Ovary (tissue), 7 donors: ENCODE data around the gene MAFF.

- PRO-cap, 7 experiments, result no peak in any of the 7 experiments
- RAMPAGE, long total RNA, 2 experiments, result no peak in any of the 2 experiments
These were observed 10.9 kb upstream of the MICALL1 start for GRCh38 chr22:37894962-37895757.

- PRO-cap, 7 experiments, result no peak in any of the 7 experiments
- RAMPAGE, long total RNA, 2 experiments, result no peak in any of the 2 experiments
These were observed 9.8 kb upstream of the MICALL1 start for GRCh38 chr22:37896170-37896741.

- PRO-cap, 7 experiments, result no peak in any of the 7 experiments
- RAMPAGE, long total RNA, 2 experiments, result no peak in any of the 2 experiments
These were observed 3.7 kb downstream of the MICALL1 start for GRCh38 chr22:37909718-37910246.

DNA sequence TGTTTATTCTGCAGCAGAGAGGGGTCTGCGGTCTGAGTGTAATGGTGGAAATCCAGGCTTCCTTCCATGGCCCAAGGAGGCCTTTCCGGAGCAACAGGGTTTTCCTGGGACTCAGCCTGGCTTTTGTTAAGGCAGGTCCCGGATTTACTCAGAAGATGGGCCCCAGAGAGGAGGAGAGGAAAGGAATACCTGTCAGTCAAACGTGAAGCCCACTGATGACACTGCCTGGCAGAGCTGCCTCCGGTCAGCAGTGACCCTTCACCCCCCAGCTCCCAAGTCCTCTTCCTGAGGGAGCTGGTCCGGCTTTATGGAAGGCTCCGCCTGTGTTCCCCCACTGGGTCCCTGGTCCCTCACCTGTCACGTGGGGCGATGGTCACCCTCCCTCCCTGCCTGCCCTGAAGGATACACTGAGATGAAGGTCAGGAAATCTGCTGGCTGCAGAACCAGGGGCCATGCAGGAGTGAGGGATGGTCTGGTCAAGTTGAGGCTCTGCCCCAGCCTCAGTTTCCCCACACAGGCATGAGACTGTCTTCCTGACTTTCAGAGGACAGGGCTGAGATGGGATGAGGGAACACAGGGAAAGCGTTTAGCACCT lies 2.9 kb upstream of the SOX10 start:
- PRO-cap, 7 experiments, result no peak in any of the 7 experiments
- RAMPAGE, long total RNA, 2 experiments, result no peak in any of the 2 experiments

GRCh38 chr22:37999714-38000429 lies 15.5 kb upstream of the SOX10 start:
- PRO-cap, 7 experiments, result no peak in any of the 7 experiments
- RAMPAGE, long total RNA, 2 experiments, result no peak in any of the 2 experiments

- PRO-cap, 7 experiments, result no peak in any of the 7 experiments
- RAMPAGE, long total RNA, 2 experiments, result no peak in any of the 2 experiments
These were observed 18.8 kb upstream of the PICK1 start for GRCh38 chr22:38038230-38039037.

GRCh38 chr22:38088533-38089320 lies 4.7 kb upstream of the SLC16A8 start:
- PRO-cap, 7 experiments, result peak in 1 of 7 experiments; most common plus-strand start chr22:38089096 (in 1)
- RAMPAGE, long total RNA, 2 experiments, result no peak in any of the 2 experiments

GRCh38 chr22:38201394-38202314 lies at the start of gene MAFF:
Gene MAFF, plus strand, starts transcription at chr22:38201994.
- PRO-cap, 7 experiments, result peak in 7 of 7 experiments; most common plus-strand start chr22:38201994 (in 7); most common minus-strand start chr22:38201840 (in 5)
- RAMPAGE, long total RNA, 2 experiments, result start-site peak on the plus strand in 1 of 2 experiments, at chr22:38202042-38202088 at its widest, 162 reads per replicate

DNA sequence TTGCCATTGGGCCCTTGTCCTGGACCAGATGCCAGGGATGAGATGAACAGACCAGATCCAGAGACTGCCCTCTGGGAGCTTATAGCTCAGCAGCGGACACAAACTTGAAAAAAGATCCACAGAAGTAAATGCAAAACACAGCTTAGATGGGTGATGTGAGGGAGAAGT lies 2.2 kb downstream of the MAFF start:
- PRO-cap, 7 experiments, result peak in 1 of 7 experiments; most common plus-strand start position 54 of the sequence (in 1)
- RAMPAGE, long total RNA, 2 experiments, result no peak in any of the 2 experiments

DNA sequence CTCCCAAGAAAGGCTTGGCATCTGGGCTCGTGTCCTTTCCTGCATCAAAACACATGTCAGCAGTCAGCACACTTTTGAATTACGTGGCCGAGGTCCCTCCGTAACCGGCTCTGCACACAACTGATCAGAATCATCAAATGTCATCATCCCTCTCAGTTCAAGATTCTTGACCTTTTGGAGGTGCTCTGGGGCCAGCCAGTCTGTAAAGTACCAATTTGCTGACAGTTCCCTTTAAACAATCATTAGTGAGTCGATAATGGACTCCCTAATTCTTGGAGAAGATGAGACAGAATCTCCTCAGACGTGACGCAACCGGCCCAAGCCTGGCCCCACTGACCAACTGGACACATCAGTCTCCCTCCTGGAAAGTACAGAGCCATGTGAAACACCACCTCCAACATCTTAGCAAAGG lies 33.6 kb downstream of the MAFF start:
- PRO-cap, 7 experiments, result no peak in any of the 7 experiments
- RAMPAGE, long total RNA, 2 experiments, result no peak in any of the 2 experiments

DNA sequence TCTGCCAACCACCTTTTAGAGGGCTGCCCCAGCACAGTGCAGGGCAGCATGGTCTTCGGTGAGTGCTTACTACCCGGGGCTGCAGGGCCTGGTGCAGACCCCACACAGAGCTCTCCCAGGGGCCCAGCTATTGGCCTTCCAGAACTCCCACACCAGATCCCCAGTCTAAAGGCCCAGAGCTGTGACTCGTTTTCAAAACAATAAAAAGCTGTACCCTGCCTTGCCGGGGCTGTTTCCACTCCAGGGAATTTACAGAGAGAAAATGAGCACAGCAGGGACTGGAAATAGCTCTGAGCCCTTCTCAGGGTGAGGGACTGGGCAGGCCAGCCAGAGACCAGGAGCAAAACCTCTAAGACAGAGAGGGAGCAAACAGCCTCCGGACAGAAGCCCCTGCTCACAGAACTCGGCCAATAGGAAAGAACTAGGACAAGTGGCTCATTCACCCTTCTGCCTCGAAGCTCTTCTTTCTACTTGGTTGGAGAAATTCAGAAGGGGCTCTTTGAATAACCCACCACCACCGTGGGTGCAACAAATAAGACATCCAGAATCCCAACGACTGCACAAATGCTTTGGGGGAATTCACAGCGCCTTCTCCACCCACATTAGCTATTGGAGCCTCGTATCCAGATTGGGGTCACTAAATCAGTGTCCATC lies 2.1 kb downstream of the TMEM184B start:
- PRO-cap, 7 experiments, result no peak in any of the 7 experiments
- RAMPAGE, long total RNA, 2 experiments, result no peak in any of the 2 experiments

DNA sequence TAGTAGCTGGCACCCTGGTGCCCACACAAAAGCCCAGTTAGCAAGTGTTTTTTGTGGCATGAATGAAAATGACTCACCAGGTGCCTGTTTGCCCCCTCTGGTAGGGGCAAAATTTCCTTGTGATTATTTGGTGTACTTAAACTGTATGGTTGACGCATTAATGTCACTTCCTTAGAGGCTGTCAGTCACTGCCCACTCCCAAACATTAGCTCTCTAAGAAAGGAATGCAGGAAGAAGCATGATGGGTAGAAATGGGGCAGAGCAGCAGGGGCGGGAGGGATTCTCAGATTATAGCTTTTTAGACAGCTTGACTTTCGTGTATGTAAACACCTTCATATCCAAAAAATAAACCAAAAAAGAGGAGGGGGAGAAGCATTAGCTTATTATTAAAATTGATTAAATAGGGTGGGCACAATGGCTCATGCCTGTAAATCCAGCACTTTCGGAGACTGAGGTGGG lies 15.9 kb upstream of the TMEM184B start:
- PRO-cap, 7 experiments, result no peak in any of the 7 experiments
- RAMPAGE, long total RNA, 2 experiments, result no peak in any of the 2 experiments

DNA sequence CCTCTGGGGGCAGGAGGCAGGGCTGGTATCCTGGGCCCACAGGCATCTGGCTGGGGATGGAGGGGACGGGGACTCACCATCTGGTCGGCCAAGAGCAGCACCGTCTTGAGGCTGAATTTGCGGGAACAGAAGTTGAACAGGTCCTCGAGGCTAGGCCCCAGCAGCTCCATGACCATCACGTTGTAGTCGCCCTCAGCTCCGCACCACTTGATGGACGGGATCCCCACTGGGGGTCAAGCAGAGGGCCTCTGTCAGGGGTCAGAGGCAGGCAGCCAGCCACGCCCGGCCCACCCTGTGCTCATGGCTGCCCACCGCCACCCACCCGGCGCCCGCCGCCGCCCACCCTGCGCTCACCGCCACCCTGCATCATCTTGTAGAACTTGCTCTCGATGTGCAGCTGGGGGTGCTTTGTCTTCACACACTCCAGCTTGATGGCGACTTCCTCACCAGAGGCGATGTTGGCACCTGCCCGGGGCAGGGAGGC lies 14.4 kb downstream of the CSNK1E start:
- PRO-cap, 7 experiments, result no peak in any of the 7 experiments
- RAMPAGE, long total RNA, 2 experiments, result no peak in any of the 2 experiments

GRCh38 chr22:38315655-38316086 lies 1.6 kb downstream of the CSNK1E start:
- PRO-cap, 7 experiments, result peak in 3 of 7 experiments; most common plus-strand start chr22:38315852 (in 1); most common minus-strand start chr22:38316025 (in 2)
- RAMPAGE, long total RNA, 2 experiments, result no peak in any of the 2 experiments

DNA sequence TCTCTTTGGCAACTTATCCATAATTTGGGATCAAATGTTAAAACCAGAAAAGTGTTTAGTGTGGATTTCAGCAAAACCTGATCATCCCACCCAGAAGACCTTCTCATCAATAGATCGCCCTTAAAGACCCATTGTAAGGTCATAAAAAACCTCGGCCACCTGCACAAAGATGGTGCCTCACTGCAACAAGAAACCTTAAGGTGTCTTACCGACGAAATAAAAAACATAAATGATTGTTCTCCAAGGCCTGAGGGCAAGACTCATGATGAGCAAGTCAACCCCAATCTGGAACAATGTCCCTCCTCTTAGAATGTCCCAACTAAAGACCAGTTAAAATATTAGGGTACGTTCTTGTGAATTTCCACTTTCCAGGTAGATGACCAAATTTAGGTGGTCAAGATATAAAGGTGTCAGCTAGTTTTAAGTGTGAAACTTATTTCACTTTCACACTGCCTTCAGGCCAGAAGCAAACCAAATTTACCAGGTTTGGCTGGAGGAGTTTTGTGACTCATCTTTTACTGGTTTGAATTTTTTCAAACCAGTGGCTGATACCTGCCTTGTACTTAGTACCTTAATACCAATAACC lies 14.8 kb downstream of the KDELR3 start:
- PRO-cap, 7 experiments, result no peak in any of the 7 experiments
- RAMPAGE, long total RNA, 2 experiments, result no peak in any of the 2 experiments

DNA sequence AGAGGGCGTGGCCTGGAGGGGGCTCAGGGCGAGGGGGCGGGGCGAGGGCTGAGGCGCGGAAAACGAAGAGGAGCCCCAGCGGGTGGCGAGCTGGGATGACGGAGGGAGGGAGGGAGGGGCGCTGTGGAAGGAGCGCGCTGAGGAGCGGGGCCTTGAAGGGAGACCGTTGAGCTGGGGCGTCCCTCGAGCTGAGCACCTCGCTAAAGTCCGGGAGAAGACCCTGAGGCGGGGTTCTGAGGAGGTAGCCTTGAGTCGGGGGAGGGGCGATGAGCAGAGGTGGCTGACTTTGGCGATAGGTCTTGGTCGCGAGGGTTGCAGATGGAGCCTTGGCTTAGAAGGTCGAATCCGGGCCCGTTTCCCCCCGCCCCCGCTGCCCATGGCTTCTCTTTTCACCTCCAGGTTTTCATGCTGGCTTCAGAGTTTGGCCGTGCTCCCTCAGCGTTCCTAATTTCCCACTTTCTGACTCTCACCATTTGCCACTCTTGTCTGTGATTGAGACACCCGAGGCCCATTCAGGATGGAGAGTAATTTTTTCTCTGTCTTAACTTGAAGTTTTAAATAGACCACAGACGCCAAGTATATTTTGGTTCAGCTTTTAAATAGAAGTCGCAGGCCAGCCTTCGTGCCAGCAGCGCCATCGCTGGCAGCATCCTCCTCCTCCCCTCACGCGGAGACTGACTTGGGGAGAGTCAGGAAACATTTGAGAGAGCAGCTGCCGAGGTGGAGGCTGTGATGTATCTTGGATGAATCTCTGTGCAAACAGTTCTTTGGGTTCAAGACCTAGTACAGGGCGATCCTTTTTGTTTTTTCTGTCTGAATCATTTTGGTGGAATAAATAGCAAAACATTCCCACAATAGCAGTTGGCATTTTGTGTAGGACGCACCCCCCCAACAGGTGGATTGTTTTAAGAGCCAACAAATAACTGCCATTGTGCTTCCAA lies 641 bp upstream of the DMC1 start:
- PRO-cap, 7 experiments, result peak in 7 of 7 experiments; most common plus-strand start position 140 of the sequence (in 5); most common minus-strand start position 676 of the sequence (in 7)
- RAMPAGE, long total RNA, 2 experiments, result start-site peak on the plus strand in 1 of 2 experiments, centred at position 131 of the sequence, 23 reads per replicate

- PRO-cap, 7 experiments, result no peak in any of the 7 experiments
- RAMPAGE, long total RNA, 2 experiments, result no peak in any of the 2 experiments
These were observed 13.6 kb downstream of the SUN2 start for GRCh38 chr22:38741886-38742906.

- PRO-cap, 7 experiments, result no peak in any of the 7 experiments
- RAMPAGE, long total RNA, 2 experiments, result no peak in any of the 2 experiments
These were observed 10.2 kb downstream of the CBX6 start for GRCh38 chr22:38861343-38862611.

DNA sequence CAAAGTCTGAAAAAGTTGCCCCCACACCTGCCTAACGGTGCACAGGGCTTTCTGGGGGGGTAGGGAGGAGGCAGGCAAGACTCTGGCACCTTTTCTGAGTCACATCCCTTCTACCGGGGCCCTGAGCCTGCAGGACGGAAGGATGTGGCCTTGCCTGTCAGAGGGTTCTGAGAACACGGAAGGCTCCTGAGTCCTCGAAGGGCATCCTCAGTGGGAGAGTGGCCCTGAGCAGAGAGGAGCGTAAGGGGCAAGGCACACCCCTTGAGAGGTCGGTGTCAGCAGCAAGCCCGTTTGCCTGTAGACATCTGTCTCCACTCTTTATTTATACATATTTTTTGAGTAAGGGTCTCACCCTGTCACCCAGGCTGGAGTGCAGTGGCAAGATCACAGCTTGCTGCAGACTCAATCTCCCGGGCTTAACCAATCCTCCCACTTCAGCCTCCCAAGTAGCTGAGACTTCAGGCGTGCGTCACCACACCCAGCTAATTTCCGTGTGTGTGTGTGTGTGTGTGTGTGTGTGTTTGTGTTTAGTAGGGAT lies 6.1 kb upstream of the APOBEC3H start:
- PRO-cap, 7 experiments, result no peak in any of the 7 experiments
- RAMPAGE, long total RNA, 2 experiments, result no peak in any of the 2 experiments

- PRO-cap, 7 experiments, result no peak in any of the 7 experiments
- RAMPAGE, long total RNA, 2 experiments, result no peak in any of the 2 experiments
These were observed 2.5 kb downstream of the APOBEC3H start for GRCh38 chr22:39099474-39099923.